Testis (tissue), 5 donors: ENCODE measurements around a stretch of chr12.

DNA sequence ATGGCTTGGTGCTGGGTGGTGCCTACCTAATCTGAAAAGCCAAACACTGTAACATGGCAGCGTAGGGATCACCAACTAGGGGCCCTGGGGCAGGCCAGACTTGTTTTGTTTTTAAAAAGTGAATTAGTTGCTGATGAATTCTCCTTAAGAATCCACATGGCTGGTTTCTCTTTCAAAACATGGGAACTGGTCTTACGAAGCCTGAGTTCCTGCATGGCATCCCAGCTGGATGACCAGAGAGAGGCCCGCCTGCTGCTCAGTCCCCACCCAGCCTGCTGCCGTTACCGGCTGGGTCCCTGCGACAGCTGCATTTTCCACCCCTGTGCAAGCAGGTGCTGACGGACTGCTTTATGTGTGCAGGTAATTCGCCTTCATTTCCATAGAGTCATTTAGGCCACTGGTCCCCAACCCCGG is 52.1 kb downstream of the RBM19 start:
- PRO-cap, 3 experiments = no peak in any of the 3 experiments
- RAMPAGE, long total RNA, 2 experiments = no peak in any of the 2 experiments
- RRBS = no CpG with 5 or more reads among the region's 9 CpGs

- PRO-cap, 3 experiments = peak in 1 of 3 experiments; most common plus-strand start chr12:114335337 (in 1)
- RAMPAGE, long total RNA, 2 experiments = no peak in any of the 2 experiments
- RRBS = no CpG with 5 or more reads among the region's 6 CpGs
Observed at GRCh38 chr12:114335146-114335557, 70.8 kb downstream of the TBX5 start.

DNA sequence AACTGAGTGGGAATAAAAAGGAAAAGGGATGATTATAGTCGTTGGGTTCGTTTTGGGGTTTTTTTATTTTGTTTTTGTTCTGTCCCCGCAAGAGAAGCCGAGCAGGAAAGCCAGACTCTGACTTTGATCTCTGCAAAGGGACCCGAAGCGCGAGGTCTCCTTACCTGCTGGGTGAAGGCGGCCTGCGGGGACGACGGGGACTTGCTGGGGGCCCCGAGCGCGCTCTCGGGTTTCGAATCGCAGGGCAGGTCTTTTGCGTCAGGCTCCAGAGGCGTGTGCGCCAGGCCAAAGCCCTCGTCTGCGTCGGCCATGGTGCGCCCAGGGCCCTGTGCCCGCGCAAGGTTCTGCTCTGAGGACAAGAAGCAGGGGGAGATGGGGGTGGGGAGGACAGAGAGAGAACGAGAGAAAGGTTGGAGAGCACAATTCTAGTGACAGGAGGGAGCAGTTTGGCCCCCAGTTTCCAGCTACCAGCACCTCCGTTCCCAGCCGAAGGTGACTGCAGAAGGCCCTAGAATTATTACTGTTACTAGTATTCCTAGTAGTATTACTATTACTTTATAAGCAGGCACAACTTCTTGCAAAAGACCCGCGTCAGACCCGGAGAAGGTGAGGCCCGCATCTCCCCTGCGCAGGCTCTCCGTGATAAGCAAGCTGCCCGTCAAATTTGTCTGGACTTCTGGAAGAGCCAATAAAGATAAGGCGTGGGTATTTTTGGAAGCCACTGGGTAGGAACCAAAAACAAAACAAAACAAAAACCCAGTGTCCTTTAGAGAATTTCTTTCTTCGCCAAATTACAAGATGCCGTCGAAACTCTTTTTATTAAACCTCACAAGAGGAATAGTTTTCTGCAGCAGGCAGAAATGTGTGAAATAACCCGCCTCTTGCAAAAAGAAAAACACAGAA is 2.1 kb downstream of the TBX5 start:
- PRO-cap, 3 experiments = no peak in any of the 3 experiments
- RAMPAGE, long total RNA, 2 experiments = no peak in any of the 2 experiments
- RRBS = no CpG with 5 or more reads among the region's 41 CpGs

GRCh38 chr12:114413459-114414170 is 7.7 kb upstream of the TBX5 start:
- PRO-cap, 3 experiments = no peak in any of the 3 experiments
- RAMPAGE, long total RNA, 2 experiments = no peak in any of the 2 experiments
- RRBS = 6% methylated on average over 4 of the region's 17 CpGs

DNA sequence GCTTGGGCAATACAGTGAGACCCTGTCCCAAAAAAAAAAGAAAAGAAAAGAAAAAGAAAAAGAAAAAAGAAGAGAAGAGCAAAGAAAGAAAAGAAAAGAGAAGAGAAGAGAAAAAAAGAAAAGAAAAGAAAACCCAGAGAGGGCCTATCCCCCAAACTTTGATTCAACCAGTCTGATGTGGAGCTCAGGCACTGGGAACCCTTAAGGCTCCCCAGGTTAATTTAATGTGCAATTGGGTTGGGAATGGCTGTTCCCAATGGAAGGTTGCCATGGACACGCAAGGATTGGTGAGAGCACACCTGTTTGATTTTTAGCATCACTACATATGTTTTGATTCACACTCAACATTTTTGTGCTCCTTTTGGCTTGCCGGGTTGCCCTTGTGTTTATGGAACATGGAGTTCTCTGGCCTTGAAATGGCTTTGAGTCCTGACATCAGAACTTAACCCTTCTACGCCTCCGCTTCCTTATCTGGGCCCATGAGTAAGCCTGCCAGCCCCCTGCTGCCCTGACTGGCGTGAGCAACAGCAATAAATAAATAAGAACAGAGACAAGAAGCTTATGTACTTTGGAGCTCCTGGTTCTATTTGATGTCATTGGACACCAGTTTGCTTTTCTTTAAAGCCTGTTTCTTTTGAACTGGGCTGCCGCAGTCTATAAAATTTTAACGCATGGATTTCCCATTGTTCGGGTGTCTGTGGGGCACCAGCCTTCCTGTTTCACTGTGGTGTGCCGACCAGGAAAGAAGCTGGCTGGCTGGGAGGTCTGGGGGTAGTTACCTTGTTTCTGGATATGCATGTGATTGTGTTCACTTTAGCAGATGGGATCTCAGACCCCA is 28.0 kb downstream of the TBX3 start:
- PRO-cap, 3 experiments = no peak in any of the 3 experiments
- RAMPAGE, long total RNA, 2 experiments = no peak in any of the 2 experiments
- RRBS = no CpG with 5 or more reads among the region's 9 CpGs

GRCh38 chr12:114669914-114670328 is 14.1 kb downstream of the TBX3 start:
- PRO-cap, 3 experiments = no peak in any of the 3 experiments
- RAMPAGE, long total RNA, 2 experiments = no peak in any of the 2 experiments
- RRBS = no CpG with 5 or more reads among the region's 5 CpGs

GRCh38 chr12:114678470-114679538 is 5.2 kb downstream of the TBX3 start:
- PRO-cap, 3 experiments = no peak in any of the 3 experiments
- RAMPAGE, long total RNA, 2 experiments = no peak in any of the 2 experiments
- RRBS = no CpG with 5 or more reads among the region's 6 CpGs

GRCh38 chr12:114680323-114681248 is 3.4 kb downstream of the TBX3 start:
- PRO-cap, 3 experiments = no peak in any of the 3 experiments
- RAMPAGE, long total RNA, 2 experiments = no peak in any of the 2 experiments
- RRBS = no CpG with 5 or more reads among the region's 18 CpGs

DNA sequence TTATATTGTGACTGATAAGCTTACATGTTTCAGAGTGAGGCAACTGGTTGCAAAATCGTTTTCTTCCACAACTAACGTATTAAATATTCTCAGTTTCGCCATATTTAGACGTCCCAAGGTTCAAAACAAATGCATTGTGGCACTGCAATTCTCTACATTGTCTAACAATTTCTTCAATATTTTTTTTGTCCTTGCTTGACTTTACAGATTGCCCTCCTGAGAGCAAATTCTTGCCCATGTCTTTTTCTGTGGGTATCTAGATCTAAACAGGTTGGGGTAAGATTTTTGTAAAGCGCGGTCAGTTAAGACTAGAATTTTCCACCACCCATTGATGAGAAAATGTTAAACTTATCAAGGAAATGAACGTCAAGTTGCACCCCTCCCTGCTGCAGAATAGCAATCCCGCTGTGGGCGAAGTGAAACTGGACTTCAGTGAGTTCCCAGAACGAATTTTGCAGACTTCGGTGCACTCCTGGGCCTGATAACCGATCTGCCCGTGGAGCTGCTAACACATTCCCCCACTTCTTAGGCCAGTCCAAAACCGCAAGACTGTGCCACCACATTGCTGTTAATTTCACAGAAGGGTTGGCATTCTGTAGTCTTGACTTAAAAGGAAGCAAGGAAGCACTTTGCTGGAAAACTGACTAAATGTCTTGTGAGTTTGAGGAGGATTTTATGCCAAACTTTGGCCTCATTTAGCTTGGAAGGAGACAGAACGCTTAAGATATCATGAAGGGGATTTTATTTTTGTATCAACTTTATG is 2.5 kb downstream of the TBX3 start:
- PRO-cap, 3 experiments = peak in 3 of 3 experiments; most common plus-strand start position 481 of the sequence (in 2); most common minus-strand start position 395 of the sequence (in 2)
- RAMPAGE, long total RNA, 2 experiments = no peak in any of the 2 experiments
- RRBS = no CpG with 5 or more reads among the region's 15 CpGs

GRCh38 chr12:114685397-114685829 is 1.4 kb upstream of the TBX3 start:
- PRO-cap, 3 experiments = no peak in any of the 3 experiments
- RAMPAGE, long total RNA, 2 experiments = no peak in any of the 2 experiments
- RRBS = 10% methylated on average over 4 of the region's 24 CpGs

DNA sequence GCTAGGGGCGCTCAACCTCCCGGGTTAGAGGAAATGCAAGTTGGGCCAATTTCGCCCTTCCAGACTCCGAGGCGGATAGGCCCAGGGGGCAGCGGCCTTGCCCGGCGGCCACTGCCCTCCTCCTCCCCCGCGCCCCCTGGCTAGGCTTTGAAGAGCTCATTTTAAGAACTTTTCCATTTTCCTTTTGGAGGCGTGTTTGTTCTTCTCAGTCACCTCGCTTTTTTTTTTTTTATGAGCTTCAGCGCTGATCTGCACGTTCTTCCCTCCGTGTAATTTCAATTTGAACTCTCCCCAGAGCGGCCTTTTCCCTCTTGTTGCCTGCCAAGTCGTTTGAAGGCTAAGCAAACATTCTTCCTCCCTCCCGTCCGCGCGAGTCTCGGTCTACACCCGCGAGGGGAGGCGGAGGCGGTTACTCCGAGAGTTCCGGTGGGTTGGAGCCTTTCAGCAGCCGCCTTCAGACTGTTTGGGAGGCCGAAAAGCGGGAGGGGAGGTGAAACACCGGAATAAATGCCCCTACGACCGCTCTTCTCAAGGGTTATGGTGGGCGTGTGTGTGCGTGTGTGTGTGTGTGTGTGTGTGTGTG is 52.6 kb upstream of the TBX3 start:
- PRO-cap, 3 experiments = peak in 3 of 3 experiments; most common plus-strand start position 417 of the sequence (in 3)
- RAMPAGE, long total RNA, 2 experiments = no peak in any of the 2 experiments
- RRBS = 5% methylated on average over 11 of the region's 36 CpGs

DNA sequence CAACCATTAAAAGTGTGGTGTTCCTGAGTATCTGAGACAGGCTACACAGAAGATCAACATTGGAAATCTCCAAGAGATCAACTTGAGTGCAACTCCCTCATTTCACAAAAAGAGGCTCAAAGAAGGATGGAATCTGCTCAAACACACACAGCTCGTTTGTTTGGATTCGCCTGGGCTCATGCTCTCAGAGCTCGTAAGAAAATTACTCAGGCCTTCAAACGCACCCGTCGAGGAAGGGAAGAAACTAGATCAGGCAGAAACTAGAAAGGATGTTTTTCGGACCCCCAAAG is 128.8 kb upstream of the TBX3 start:
- PRO-cap, 3 experiments = no peak in any of the 3 experiments
- RAMPAGE, long total RNA, 2 experiments = no peak in any of the 2 experiments
- RRBS = no CpG with 5 or more reads among the region's 7 CpGs

GRCh38 chr12:115337561-115338270 is 653.7 kb upstream of the TBX3 start:
- PRO-cap, 3 experiments = no peak in any of the 3 experiments
- RAMPAGE, long total RNA, 2 experiments = no peak in any of the 2 experiments
- RRBS = no CpG with 5 or more reads among the region's 9 CpGs

DNA sequence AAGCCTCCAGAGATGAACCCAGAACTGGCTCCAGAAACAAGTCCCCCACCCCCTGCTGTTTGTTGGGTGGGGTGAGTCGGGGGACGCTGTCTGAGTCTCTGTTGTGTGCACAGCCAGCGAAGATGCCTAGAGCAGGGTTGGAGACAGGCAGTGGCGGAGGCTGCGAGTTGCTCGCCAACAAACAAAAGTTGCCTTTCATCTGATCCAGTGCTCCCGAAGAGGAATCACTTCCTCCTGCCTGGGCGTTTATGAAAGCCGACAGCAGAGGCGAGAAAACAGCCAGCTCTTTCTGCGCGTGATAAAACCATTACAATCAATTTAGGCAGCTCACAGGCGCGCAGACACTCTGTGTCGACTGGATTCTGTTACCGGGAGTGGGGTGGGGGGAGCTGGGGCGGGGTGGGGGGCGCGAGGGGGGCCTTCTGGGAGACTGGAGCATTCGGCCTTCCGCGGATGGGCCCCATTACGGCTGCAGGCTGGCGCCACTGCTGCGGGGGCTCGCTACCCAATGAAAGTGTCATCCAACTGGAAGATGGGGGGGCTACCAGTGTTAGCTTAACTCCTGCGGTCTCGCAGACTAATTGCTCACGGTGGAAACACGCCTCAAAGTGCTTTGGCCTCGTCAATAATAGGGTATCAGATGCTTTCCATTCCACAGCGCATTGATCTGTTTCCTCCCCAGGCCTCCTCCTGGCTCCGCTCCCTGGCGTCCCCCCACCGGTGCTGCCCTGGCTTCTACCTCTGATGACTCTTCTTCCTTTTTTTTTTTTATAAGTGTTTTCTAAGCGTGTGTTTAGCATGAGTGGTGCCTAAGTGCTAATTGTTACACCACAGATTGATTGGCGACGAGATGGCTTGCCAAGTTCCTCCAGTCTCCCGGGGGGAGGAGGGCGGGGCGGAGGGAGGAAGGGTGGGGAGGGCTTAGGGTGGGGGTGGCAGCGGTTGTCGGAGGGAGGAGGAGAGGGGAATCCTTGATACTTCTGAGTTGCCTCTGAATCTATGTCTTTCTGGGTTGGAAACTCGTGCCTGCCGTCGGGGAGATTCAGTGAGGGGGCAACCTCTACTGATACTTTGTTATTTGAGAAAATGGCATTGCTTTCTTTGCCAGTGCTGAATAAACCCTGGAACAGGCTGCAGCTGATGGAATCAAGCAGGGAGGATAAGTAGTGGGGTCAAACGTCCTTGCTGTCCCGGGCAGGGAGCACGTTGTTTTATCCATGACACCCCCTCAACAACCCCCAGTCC is 678.2 kb downstream of the MED13L start:
- PRO-cap, 3 experiments = peak in 1 of 3 experiments; most common plus-strand start position 1,002 of the sequence (in 1); most common minus-strand start position 878 of the sequence (in 1)
- RAMPAGE, long total RNA, 2 experiments = no peak in any of the 2 experiments
- RRBS = no CpG with 5 or more reads among the region's 49 CpGs

DNA sequence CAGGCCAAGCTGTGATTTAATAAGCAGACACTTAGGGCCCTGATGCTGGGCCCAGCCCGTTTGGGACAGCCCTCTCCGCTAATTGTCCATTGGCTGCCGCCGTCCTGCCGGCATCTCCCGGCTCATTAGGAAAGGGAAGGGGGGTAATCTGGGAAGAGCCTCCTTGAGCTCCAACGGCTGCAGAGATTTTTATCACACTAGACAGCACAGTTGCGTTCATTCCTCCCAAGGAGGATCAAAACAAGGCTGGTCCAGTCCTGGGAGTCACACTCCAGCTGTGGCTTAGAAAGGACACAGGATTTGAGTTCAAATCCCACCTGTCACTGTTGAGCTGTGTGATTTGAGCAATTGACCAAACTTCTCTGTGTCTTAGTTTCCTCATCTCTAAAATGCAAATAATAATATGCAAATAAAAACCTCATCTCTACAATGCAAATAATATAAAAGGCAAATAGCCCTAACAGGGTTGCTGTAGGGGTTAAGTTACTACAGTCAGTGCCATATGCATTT is 653.3 kb downstream of the MED13L start:
- PRO-cap, 3 experiments = no peak in any of the 3 experiments
- RAMPAGE, long total RNA, 2 experiments = no peak in any of the 2 experiments
- RRBS = no CpG with 5 or more reads among the region's 8 CpGs

- PRO-cap, 3 experiments = no peak in any of the 3 experiments
- RAMPAGE, long total RNA, 2 experiments = no peak in any of the 2 experiments
- RRBS = no CpG with 5 or more reads among the region's 3 CpGs
Observed at GRCh38 chr12:115871571-115872212, 405.8 kb downstream of the MED13L start.

- PRO-cap, 3 experiments = no peak in any of the 3 experiments
- RAMPAGE, long total RNA, 2 experiments = no peak in any of the 2 experiments
- RRBS = no CpG with 5 or more reads among the region's 7 CpGs
Observed at GRCh38 chr12:115986197-115986679, 291.3 kb downstream of the MED13L start.

DNA sequence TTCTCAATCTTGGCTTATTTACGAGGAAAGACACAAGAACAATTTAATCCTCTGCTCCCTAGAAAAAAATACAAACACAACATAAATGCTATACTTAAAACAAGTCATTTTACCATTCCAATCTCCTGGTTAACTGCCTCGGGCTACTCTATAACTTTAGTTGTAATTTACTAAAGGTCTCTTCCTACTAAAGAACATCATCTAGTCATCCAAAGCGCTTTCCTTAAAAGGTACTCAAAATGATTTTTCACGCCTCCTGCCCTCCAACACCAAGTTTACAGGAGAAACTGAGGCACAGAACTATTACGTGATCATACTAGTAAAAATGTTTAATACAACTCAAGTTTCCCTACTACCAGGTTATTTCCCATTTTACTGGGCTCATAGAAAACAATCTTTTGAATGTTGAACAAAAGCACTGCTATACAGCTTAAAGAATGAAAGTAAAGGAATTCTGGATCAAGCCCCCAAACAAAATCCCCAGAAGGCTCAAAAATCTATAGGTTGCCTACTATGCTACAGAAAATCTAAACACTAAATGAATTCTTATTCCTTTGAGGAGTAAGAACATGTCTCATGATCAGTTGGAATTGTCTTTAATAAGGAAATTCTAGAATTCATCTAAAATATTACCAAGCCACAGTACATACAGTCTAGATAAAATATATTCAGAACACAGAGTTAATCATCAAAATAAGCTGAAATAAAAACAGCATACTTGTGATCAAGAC is 10.0 kb downstream of the MED13L start:
- PRO-cap, 3 experiments = no peak in any of the 3 experiments
- RAMPAGE, long total RNA, 2 experiments = no peak in any of the 2 experiments
- RRBS = no CpG with 5 or more reads among the region's 5 CpGs

DNA sequence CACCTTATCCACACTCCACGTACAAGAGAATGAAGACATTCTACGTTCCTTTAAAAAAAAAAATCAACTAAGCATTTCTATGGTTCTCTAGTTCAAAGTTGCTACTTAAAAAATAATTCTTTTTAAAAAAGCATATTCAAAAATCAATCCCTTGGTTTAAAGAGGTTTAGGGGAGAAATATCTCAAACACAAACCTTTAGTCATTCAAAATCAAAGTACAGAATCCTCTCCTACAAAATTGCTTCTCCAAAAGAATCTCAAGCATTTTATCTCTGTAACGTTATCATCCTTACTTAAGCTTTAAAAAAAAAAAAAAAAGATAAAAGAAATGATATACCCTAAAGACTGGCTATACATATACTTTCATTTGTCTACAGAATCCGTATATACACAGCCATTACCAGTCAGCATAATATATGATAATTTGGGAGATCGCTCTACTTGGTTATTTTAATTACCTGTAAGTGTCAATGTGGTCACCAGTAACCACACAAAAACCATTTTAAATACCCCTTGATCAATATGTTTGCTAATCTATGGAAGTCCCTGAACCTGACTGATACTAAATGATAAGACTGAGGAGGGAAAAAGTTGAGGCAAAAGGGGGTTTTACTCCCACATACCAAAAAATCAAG is 2.7 kb downstream of the MED13L start:
- PRO-cap, 3 experiments = no peak in any of the 3 experiments
- RAMPAGE, long total RNA, 2 experiments = no peak in any of the 2 experiments
- RRBS = no CpG with 5 or more reads among the region's 5 CpGs

GRCh38 chr12:116411011-116411373 is 133.5 kb upstream of the MED13L start:
- PRO-cap, 3 experiments = no peak in any of the 3 experiments
- RAMPAGE, long total RNA, 2 experiments = no peak in any of the 2 experiments
- RRBS = no CpG with 5 or more reads among the region's 6 CpGs